SK-N-SH (cell line): Measurements from ENCODE around the gene TOP1.

- RRBS, result no CpG with 5 or more reads among the region's 1 CpG
CAGE:
- cytosol, long polyA plus RNA, result no peak
- long polyA plus RNA, result no peak
- nucleus, long polyA plus RNA, result no peak
Measured at GRCh38 chr20:39757482-39757681, 795.2 kb downstream of the DHX35 start.

- RRBS, result no CpG with 5 or more reads among the region's 2 CpGs
CAGE:
- cytosol, long polyA plus RNA, result no peak
- long polyA plus RNA, result no peak
- nucleus, long polyA plus RNA, result no peak
Measured at GRCh38 chr20:39886761-39887108, 802.3 kb downstream of the MAFB start.

DNA sequence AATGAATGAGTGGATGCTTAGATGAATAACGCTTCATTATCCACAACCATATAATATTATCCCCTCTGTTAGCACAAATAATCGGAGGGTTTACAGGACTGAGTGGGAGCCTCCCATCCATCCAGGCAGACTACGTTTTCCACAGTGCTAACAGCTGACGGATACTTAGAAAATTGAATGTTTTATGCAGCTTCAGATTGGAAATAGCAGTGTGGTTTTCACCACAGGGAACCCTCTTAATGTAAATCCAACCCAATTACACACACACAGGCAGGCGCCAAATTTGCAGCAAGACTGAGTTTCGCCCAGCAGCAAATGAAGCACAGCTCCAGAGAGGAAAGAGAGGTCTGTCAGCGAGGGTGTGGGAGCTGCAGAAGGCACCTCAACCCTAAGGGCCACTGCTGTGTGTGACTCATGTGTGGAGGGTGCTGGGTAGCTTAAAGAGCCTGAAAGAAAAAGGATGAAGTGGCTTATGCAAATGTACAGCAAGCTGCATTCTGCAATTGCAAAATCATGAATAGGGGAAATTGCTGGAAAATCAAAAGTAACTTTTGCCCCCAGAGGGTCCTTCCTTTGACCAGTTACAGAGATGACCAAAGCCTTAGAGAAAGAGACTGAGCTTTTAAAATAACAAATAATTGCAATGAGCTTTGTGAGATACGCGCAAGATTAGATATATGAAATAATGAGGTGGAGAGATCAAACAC is 365.6 kb downstream of the MAFB start:
- RRBS, result no CpG with 5 or more reads among the region's 9 CpGs
CAGE:
- cytosol, long polyA plus RNA, result no peak
- long polyA plus RNA, result no peak
- nucleus, long polyA plus RNA, result no peak

- RRBS, result no CpG with 5 or more reads among the region's 4 CpGs
CAGE:
- cytosol, long polyA plus RNA, result no peak
- long polyA plus RNA, result no peak
- nucleus, long polyA plus RNA, result no peak
Measured at GRCh38 chr20:40669577-40670080, 19.4 kb downstream of the MAFB start.

DNA sequence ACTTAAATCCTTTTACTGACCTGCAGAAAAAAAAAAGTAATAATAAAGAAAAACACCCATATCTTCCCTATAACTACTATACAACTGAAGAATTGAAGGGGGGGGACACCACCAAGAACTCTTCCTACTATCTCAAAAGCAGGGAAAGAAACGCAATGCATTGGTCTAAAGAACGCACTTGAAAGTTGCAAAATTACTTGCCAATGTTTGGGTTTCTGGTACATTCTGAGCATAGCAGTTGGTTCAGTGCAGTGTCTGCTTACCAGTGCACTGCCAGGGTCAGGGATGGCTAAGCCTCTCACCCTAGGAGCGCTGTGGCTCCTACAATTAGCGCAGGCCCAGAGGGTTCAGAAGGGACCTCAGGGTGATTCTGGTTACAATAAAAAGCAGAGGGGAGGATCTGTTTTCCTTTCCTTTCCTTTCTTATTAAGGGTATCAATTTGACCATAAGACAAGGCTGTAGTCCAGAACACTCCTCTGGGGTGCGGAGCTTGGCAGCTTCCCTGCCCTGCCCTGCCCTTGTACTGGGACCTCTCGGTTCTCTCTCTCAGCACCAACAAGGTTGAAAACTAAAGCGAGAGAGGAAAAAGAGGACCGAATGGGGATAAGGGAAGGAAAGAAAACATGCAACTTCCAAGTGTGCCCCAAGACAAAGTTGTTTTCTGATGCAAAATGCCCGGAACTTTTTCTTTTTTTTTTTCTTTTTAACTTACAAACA is 2.6 kb downstream of the MAFB start:
- RRBS, result no CpG with 5 or more reads among the region's 9 CpGs
CAGE:
- cytosol, long polyA plus RNA, result no peak
- long polyA plus RNA, result no peak
- nucleus, long polyA plus RNA, result no peak

DNA sequence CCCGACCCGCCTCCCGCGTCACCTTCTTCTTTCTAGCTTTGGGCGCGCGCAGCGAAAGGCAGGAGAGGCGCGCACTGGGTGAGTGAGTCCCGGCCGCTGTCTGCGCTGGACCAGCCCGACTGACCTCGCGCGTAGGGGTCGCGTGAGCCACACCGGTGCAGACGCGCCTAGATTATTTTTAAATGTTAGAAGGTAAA is 1.6 kb upstream of the MAFB start:
- RRBS, result 50% methylated on average over 16 of the region's 22 CpGs
CAGE:
- cytosol, long polyA plus RNA, result no peak
- long polyA plus RNA, result no peak
- nucleus, long polyA plus RNA, result no peak

GRCh38 chr20:40911551-40912234 is 116.9 kb upstream of the TOP1 start:
- RRBS, result no CpG with 5 or more reads among the region's 22 CpGs
CAGE:
- cytosol, long polyA plus RNA, result no peak
- long polyA plus RNA, result no peak
- nucleus, long polyA plus RNA, result no peak

DNA sequence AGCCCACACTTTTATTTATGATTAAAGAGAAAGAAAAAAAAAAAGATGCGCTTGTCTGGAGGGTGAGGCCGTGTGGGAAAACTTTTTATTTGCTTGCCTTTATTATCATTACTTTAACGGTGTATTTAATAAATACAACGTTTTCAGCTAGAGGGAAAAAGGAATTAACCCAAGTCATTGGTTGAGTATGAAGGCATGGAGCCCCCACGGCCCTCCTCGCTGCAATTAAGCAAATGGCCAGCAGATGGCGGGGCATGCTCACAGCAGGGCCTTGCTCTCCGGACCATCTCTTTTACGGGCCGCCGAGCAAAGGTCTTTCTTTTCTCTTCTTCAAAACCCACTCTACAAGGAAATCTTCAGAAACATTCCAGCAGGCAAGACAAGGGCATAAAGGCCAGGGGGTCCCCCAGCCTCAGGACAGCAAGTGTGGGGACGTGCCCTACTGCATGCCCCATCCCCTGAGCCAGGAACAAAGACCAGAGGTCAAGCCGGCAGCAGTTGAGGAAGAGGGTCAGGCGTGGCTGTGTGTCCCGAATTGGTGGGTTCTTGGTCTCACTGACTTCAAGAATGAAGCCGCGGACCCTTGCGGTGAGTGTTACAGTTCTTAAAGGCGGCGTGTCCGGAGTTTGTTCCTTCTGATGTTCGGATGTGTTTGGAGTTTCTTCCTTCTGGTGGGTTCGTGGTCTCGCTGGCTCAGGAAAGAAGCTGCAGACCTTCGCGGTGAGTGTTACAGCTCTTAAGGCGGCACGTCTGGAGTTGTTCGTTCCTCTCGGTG is 59.8 kb upstream of the TOP1 start:
- RRBS, result no CpG with 5 or more reads among the region's 30 CpGs
CAGE:
- cytosol, long polyA plus RNA, result no peak
- long polyA plus RNA, result no peak
- nucleus, long polyA plus RNA, result no peak

- RRBS, result no CpG with 5 or more reads among the region's 2 CpGs
CAGE:
- cytosol, long polyA plus RNA, result no peak
- long polyA plus RNA, result no peak
- nucleus, long polyA plus RNA, result no peak
Measured at GRCh38 chr20:41006720-41007166, 21.9 kb upstream of the TOP1 start.

GRCh38 chr20:41028177-41029233 is at the start of gene TOP1:
TOP1 (plus strand) TSS chr20:41028822.
- RRBS, result 1% methylated on average over 33 of the region's 101 CpGs
CAGE:
- cytosol, long polyA plus RNA, result no peak
- long polyA plus RNA, result no peak
- nucleus, long polyA plus RNA, result start-site peak on the plus strand at chr20:41028823-41029434, 40 and 99 reads in 2 replicates

GRCh38 chr20:41029234-41029630 is 610 bp downstream of the TOP1 start:
- RRBS, result 1% methylated on average over 14 of the region's 40 CpGs
CAGE:
- cytosol, long polyA plus RNA, result no peak
- long polyA plus RNA, result no peak
- nucleus, long polyA plus RNA, result no peak

DNA sequence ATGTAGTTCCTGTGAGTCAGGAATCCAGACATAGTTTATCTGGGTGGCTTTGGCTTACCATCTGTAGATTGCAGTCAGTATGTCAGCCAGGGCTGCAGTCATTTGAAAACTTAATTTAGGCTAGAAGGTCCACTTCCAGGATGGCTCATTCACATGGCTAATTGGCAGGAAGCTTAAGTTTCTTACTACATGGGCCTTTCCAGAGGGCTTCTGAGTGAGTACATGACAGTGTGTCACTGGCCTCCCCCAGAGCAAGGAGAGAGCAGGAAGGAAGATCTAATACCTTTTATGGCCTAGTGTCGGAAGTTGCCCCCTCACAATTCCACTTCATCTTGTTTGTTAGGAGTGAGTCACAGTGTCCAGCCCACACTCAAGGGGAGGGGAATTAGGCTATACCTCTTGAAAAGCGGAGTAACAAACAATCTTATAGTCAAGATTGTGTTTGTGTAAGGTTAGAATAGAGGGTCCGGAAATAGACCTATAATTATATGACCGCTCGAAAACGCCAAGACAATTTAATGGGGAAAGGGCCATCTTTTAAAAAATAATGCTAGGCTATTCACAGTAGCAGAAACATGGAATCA is 29.8 kb downstream of the TOP1 start:
- RRBS, result no CpG with 5 or more reads among the region's 6 CpGs
CAGE:
- cytosol, long polyA plus RNA, result no peak
- long polyA plus RNA, result no peak
- nucleus, long polyA plus RNA, result no peak

DNA sequence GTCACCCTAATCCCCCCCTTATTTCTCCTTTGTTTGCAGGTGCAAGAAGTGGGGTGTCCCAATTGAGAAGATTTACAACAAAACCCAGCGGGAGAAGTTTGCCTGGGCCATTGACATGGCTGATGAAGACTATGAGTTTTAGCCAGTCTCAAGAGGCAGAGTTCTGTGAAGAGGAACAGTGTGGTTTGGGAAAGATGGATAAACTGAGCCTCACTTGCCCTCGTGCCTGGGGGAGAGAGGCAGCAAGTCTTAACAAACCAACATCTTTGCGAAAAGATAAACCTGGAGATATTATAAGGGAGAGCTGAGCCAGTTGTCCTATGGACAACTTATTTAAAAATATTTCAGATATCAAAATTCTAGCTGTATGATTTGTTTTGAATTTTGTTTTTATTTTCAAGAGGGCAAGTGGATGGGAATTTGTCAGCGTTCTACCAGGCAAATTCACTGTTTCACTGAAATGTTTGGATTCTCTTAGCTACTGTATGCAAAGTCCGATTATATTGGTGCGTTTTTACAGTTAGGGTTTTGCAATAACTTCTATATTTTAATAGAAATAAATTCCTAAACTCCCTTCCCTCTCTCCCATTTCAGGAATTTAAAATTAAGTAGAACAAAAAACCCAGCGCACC is 14.1 kb upstream of the PLCG1 start:
- RRBS, result no CpG with 5 or more reads among the region's 7 CpGs
CAGE:
- cytosol, long polyA plus RNA, result no peak
- long polyA plus RNA, result no peak
- nucleus, long polyA plus RNA, result no peak

- RRBS, result no CpG with 5 or more reads among the region's 22 CpGs
CAGE:
- cytosol, long polyA plus RNA, result no peak
- long polyA plus RNA, result no peak
- nucleus, long polyA plus RNA, result no peak
Measured at GRCh38 chr20:41136247-41136677, 1.1 kb upstream of the PLCG1 start.

- RRBS, result no CpG with 5 or more reads among the region's 9 CpGs
CAGE:
- cytosol, long polyA plus RNA, result no peak
- long polyA plus RNA, result no peak
- nucleus, long polyA plus RNA, result no peak
Measured at GRCh38 chr20:41172882-41173606, 35.7 kb downstream of the PLCG1 start.

- RRBS, result no CpG with 5 or more reads among the region's 17 CpGs
CAGE:
- cytosol, long polyA plus RNA, result no peak
- long polyA plus RNA, result no peak
- nucleus, long polyA plus RNA, result no peak
Measured at GRCh38 chr20:41173607-41174344, 36.4 kb downstream of the PLCG1 start.

- RRBS, result no CpG with 5 or more reads among the region's 9 CpGs
CAGE:
- cytosol, long polyA plus RNA, result no peak
- long polyA plus RNA, result no peak
- nucleus, long polyA plus RNA, result no peak
Measured at GRCh38 chr20:41183169-41184012, 46.0 kb downstream of the PLCG1 start.

- RRBS, result no CpG with 5 or more reads among the region's 4 CpGs
CAGE:
- cytosol, long polyA plus RNA, result no peak
- long polyA plus RNA, result no peak
- nucleus, long polyA plus RNA, result no peak
Measured at GRCh38 chr20:41234465-41235089, 83.0 kb downstream of the ZHX3 start.

DNA sequence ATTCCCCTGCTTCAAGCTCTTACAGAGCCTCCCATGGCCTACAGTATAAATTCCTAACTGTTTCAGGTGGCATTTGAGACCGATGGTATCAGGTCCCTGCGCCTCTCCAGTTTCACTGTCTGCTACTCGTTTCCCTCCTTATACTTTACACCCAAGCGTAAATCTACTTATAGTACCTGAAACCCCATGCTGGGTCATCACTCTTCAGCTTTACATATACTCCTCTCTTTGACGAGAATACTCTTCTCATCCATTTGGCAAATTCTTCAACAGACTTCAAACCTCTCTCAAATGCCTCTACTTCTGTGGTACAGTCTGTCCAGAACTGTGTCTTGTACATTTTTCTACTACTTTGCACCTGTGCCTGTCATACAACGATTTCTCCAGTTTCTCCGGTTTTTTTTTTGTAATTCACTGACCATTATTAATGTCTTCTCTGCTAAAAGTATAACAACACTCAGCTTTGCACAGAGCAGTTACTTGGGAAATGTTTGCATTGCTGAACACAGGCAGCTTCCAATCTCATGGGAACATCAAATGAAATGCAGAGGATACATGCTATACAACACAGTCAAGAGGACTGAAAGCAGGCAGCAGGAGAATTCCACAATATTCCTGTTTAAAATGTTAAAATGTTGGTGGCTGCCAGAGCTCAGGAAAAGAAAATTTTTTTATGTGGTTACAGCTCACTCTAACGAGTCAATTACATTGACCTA is 69.4 kb downstream of the ZHX3 start:
- RRBS, result no CpG with 5 or more reads among the region's 8 CpGs
CAGE:
- cytosol, long polyA plus RNA, result no peak
- long polyA plus RNA, result no peak
- nucleus, long polyA plus RNA, result no peak

- RRBS, result no CpG with 5 or more reads among the region's 1 CpG
CAGE:
- cytosol, long polyA plus RNA, result no peak
- long polyA plus RNA, result no peak
- nucleus, long polyA plus RNA, result no peak
Measured at GRCh38 chr20:41268900-41269335, 48.6 kb downstream of the ZHX3 start.